Cardiac muscle cell (in vitro differentiated cells and primary cell): ENCODE data around the gene HECW2.

DNA sequence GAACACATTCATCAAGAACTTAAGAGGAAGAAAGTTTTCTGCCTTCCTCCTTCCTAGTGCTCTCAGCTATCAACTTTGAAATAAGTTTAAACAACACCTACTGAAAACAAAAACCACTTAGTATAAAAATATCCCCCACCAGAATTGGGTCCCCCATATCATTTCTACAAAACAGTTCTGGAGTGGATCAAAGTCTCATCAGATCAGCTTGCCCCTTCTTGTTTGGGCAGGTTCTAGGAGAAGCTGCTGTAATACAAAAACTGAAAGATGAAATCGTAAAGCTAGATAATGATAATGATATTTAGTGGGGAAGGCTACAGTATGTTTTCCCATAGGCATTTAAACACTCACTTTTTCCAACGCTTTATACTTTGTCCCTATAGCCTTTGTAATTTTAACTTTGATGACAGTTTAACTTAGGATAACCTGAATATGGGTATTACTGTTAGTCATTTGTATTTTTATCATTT, 10.5 kb downstream of the NABP1 start:
- RAMPAGE, long total RNA: no peak
- RRBS: no CpG with 5 or more reads among the region's 2 CpGs

- RAMPAGE, long total RNA: no peak
- RRBS: no CpG with 5 or more reads among the region's 6 CpGs
Measured at GRCh38 chr2:191693566-191694316, 15.8 kb downstream of the NABP1 start.

DNA sequence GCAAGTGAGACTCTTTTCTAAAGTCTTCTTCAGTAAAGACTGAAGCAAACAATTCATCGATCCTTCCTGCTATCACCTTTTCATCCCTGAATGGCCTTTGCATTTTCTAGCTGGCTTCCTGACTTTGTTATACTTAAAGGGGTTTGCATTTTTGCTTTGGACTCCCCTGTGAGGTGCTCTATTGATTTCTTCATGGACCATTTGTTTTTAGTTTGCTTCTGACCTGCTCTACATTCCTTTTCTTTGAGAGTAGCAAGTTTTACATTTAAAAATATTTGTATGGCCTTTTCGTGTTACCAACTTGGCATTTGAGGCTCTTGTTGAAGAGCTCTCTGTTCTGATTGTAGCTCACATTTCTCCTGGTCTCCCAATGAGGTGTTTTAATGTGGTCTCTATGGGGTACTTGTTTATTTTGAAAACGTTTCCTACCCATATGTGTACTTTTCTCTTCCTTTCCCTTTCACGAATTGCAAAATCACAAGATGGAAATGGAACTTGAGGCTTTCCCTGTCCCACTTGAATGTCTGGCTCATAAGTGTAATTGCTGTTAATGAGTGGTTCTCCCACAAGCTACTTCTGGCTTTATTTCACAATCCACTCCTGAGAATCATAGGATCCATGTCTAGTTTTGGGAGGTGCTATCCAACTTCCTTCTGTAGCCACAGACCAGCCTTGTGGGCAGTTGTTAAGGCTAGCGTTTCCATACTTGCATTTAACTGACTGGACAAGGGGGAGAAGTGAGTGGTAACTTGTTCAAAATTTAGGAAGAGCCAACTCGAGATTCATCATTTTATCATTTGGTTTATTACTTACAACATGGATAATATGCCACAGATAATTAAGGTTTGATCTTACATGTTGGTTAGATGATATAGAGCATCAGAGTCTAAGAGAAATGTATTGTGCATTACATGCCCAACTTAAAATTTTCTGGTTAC, 81.1 kb upstream of the CAVIN2 start:
- RAMPAGE, long total RNA: no peak
- RRBS: no CpG with 5 or more reads among the region's 6 CpGs

- RAMPAGE, long total RNA: no peak
Measured at GRCh38 chr2:193966574-193967115, 1690.4 kb upstream of the SLC39A10 start.

DNA sequence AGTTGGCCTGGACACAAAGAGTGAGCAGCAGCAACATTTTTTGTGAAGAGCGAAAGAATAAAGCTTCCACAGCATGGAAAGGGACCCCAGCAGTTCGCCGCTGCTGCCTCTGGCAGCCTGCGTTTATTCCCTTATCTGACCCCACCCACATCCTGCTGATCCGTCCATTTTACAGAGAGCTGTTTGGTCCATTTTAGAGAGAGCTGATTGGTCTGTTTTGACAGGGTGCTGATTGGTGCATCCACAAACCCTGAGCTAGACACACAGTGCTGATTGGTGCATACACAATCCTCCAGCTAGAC, 1567.1 kb upstream of the SLC39A10 start:
- RAMPAGE, long total RNA: no peak
- RRBS: no CpG with 5 or more reads among the region's 5 CpGs

DNA sequence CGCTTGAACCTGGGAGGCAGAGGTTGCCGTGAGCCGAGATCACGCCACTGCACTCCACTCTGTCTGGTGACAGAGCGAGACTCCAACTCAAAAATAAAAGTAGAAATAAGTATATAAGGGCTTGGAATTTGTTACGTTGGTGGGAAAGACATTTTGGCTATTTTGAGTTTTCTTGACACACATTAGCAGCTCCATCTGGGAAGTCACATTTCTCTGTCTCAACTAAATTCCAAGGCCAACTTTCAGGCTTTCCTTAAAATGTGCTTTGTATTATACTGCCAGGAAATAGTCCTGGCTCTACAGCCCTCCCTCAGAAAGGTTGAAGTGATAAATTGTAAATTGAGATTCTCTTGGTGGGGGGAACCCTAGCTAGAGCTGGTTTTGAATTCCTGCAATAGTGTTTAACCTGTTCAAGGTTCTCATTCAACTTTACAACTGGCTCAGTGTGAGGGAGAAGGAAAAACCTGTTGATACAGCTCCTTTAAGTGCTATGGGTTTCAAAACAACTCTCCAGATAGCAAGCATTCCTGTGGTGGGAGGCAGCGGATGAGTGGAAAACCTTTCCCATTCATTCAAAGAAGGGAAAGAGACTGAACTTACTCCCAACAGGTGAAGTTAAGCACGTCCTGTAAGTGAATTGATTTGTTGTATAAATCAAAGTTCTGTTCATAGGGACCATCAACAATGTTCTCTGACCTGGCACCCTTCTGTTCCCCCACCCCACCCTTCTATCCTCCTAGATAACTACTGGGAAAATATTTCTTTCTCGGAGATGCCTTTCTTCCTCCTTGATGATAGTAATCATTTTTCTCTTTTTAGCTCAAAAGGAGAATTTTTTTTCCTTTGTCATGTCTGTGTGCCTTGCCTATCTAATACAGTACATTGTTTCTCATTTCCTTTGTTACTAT, 44.3 kb upstream of the SLC39A10 start:
- RAMPAGE, long total RNA: no peak
- RRBS: no CpG with 5 or more reads among the region's 9 CpGs

DNA sequence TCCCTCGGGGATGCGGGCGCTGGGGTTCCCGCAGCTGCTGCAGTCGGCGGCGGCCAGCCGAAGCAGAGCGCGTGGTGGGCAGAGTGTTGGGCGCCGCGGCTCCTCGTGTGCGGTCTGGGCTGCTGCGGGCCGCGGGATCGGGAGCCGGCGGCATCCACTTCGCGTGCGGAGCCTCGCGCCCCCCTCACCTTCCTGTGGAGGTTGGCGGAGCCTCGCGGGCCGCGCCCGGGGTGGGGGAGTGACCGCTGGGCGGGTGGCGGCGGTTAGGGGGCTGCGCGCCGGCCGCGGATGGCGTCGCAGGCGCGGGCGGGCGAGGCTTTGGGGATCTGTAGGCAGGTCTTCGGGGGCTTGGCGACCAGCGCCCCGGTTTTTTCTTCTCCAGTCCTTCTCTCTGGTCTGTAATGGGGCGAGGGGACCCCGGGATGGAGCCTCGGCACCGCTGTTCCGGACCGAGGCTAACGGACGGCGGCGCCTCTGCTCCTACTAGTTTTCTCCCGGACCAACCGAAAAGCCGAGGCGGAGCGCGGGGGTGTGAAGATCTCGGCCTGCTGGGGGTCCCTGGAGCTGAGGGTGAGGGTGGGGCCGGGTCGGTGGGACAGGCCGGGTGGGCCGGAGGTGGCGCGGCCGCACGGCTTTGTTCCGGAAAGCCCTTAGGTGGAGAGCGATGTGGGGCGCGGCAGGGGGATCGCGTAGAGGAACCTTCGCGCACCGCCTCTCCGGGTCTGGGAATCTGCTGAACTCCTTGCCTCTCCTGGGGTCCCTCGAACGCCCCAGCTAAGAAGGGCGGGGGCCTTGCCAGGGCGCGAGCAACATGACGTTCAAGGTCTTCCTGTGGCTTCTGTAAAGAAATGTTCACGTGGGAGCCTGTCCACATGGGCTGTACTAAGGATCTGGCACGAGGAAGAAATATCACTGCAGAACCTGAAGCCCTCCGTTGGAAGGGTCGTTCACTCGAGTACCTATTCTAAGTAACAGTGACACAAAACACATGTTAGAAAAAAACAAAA, 687 bp downstream of the SLC39A10 start:
- RAMPAGE, long total RNA: no peak
- RRBS: 1% methylated on average over 55 of the region's 97 CpGs

DNA sequence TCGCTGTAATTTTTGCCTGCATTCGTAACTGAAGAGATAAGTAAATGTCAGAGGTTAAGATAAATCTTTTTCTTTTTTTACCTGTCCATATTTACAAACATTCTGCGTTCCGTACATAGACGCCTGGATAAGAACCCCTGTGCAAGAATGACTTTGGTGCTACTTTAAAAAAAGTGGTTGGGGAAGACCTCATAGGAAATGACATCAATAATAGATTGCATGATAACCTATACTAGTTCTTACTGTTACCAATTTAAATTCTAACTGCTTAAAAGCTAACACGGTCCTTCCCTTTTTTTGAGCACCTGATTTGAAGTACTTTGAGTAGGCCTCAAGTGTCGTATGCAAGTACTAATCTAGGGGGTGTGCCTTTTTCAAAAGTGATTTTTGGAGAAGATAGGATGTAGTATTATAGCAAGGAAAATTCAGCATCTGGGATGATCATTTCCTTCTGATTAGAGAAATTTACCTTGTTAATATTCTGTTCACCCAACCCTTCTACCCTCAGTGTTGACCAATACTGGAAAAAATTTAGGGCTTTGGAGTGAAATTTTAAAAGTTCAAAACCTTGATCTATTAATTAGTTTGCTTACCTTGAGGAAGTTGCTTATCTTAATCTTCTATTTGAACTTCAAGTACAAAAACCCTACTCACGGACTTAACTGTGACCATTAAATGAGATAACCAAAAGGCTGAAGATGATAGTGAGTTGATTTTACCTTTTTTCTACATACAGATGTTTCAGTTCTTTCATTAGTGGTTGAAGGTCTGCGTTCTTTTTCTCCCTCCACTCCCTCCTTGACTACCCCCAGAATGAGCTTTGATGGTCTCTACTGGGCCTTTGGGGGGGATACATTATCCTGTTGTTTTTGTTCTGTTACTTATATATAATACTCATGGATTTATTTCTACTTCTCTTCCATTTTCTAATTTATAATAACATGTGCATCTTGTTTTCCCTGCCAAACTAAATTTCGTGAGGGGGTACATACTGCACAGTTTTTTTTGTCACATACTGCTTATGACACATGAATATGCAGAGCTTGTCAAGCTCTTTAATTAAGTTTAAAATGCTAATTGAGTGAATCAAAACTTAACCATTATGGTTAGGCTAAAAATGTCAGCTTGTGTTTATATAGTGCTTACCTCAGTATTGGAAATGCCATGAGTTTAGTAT, 2.4 kb downstream of the SLC39A10 start:
- RAMPAGE, long total RNA: no peak
- RRBS: no CpG with 5 or more reads among the region's 10 CpGs

- RAMPAGE, long total RNA: no peak
- RRBS: no CpG with 5 or more reads among the region's 3 CpGs
Measured at GRCh38 chr2:196148096-196148494, 23.3 kb downstream of the STK17B start.

DNA sequence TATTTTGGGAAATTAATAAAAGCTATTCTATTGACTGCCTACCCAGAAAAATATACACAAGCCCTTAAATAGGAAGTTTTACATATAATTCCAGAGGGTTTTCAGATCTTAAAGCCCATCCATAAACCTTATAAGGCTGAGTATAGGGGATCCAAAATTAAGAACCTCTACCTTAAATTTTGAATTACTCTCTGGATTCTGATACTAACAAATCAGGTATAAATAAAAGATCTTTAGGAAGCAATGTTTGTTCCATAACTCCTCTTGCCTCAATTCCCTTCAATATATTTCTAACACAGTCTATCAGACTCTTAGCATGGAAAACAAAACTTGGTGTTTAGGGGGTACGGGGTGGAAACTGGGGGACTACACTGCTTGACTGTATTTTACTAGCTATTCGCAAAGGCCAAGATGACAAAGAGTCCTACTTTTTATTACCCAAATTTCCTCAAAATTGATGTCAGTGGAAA, 13.5 kb downstream of the STK17B start:
- RAMPAGE, long total RNA: no peak
- RRBS: no CpG with 5 or more reads among the region's 2 CpGs

- RAMPAGE, long total RNA: no peak
- RRBS: no CpG with 5 or more reads among the region's 4 CpGs
Measured at GRCh38 chr2:196159909-196160550, 11.3 kb downstream of the STK17B start.

DNA sequence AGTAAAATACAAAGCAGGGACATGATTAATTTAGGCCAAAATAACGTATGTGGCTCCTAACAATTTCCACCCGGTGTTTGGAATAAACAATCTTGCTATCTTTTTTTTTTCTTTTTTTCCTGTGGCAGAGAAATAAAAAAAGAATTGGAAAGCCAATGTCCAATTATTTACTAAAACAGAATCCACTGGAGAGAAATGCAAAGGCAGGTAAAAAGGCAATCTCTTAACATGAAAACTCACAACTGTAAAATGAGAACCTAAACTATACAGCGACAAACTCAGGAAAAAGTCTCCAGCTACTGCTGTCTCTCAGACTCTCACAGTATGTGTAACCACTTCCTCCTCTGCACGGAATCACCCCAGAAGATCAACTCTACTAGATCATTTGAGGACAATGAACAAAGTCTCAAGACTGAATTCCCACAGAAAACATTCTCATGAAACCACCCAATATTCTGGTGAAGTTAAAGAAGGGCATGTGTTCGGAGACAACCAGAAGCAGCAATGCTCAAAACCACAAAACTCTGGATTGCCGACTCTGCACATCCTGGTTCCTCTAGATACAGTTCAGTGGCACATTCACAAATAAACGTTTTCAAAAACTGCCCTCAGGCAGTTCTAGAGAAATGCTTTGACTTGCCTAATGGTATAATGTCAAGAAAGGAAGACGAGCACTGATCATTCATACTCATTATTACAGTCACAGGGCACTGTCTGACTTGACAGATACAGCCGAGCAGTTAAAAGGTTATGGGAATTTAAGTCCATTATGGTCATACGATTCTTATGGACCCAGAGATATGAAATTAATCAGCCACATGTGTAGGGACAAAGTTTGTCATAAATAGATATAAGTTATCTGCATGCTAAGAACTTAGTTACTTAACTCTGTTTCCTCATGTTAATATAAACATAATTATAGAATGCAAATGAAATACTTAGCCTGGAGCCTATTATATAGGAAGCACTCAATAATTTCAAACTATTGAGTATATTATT, 91.8 kb upstream of the STK17B start:
- RAMPAGE, long total RNA: no peak
- RRBS: no CpG with 5 or more reads among the region's 10 CpGs

GRCh38 chr2:196527299-196527681, 66.1 kb downstream of the HECW2 start:
- RAMPAGE, long total RNA: no peak
- RRBS: no CpG with 5 or more reads among the region's 14 CpGs

GRCh38 chr2:196593341-196593957, at the start of gene HECW2:
Gene HECW2 (minus strand): TSS chr2:196593554.
- RAMPAGE, long total RNA: start-site peak on the minus strand at chr2:196593472-196593785, 22 and 28 reads in 2 replicates
- RRBS: 1% methylated on average over 25 of the region's 62 CpGs

GRCh38 chr2:196983284-196983720, 56.8 kb upstream of the PGAP1 start:
- RAMPAGE, long total RNA: no peak
- RRBS: no CpG with 5 or more reads among the region's 2 CpGs

DNA sequence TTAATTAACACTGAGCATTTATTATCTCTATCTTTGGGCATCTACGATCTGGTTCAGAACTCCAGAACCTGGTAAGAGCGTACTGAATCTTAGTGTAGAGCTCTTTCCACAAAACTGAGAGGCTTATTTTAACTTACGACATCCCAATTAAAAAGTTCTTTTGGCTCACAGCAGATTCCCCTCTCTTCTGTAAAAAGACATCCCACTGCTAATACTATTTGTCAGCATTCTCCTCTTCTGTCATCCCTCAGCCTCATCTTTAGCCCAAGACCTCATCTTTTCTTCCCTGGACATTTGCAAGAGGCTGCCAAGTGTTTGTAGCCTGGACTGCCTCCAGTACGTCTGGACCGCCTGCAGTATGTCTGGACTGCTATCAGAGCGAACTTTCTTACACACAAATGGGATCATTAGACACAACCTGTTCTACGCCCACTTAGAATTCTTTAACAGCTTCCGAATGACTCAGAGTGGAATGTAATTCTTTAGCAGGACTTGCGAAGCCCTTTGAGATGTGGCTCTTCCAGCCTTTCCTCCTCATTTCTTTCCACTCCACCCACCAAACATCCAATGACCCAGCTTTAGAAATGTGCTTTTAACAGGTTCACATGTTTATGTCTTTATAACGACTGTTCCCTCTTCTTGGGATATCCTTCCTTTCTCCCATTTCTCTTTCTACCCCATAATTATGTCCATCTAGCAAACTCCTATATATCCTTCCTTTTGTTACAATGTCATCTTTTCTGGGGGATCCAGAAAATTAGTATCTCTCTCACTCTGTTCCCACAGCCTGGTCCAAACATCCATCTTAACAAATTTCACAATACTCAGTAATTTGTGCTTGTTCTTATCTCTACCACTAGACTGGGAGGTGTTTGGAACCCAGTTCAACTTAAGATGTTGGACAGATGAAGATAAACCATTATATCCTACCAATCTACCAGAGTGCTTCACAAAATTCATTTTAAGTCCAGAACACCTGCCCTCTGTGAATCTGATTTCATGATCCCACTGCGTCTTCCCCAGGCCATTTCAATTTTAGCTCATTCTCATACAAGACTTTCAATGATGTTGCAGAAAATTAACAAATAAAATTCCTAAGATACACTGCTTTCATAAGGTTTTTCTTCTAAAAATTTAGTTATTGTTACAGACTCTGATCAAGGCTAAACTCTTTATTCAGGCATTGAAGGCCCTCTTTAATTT, 171.3 kb upstream of the PGAP1 start:
- RAMPAGE, long total RNA: no peak
- RRBS: no CpG with 5 or more reads among the region's 11 CpGs

DNA sequence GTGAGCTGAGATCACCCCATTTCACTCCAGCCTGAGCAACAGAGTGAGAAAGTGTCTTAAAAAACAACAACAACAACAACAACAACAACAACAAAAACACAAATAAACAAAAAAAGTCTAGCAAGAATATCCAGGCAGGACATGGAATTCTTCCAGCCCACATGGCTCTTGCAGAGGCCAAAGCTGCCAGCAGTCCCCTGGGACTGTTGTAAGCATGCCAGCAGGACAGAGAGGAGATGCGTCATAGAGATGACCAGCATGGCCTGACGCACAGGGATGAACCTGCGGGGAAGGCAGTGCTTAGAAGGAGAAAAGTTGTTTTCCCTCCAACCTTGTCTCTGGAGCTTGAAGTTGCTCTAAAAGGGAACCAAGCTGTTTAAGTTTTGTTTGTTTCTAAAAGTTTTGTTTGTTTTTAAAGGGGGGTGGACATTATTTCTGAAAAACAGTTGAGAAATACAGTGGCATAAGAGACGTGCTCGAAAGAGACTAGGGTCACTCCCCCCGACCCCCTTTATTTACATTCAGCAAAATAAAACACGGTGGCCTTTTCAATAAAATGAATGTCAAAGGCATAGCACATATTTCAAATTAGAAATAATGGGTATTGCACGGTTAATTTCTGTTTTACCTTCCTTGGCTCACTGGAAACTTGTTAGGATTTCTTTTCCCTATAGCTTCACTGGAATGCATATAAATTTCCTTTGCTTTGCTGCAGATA, 182.4 kb upstream of the PGAP1 start:
- RAMPAGE, long total RNA: no peak
- RRBS: no CpG with 5 or more reads among the region's 8 CpGs

- RAMPAGE, long total RNA: no peak
- RRBS: no CpG with 5 or more reads among the region's 7 CpGs
Measured at GRCh38 chr2:197207299-197208109, 103.1 kb downstream of the ANKRD44 start.

DNA sequence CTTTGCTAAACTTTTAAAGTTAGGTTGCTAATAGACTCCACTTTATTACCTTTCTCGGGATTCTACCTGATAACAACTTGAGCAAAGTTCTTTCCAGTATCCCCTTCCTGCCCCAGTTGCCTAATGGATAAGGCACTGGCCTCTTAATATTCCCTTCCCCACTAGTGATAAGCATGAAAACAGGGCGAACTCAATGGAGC, 76.0 kb downstream of the ANKRD44 start:
- RAMPAGE, long total RNA: no peak
- RRBS: no CpG with 5 or more reads among the region's 2 CpGs

DNA sequence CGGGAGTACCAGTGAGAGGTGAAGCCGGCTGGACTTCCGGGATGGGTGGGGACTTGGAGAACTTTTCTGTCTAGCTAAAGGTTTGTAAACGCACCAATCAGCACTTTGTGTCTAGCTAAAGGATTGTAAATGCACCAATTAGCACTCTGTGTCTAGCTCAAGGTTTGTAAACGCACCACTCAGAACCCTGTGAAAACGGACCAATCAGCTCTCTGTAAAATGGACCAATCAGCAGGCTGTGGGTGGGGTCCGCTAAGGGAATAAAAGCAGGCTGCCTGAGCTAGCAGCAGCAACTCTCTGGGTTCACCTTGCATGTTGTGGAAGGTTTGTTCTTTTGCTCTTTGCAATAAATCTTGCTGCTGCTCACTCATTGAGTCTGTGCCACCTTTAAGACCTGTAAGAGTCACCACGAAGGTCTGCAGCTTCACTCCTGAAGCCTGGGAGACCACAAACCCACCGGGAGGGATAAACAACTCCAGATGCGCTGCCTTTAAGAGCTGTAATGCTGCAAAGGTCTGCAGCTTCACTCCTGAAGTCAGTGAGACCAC, 2.4 kb upstream of the COQ10B start:
- RAMPAGE, long total RNA: no peak
- RRBS: no CpG with 5 or more reads among the region's 10 CpGs